Metastatic Liver Carcinoma in the Adrenal Gland (tissue), 2 donors: ENCODE data around the gene CDC42.

DNA sequence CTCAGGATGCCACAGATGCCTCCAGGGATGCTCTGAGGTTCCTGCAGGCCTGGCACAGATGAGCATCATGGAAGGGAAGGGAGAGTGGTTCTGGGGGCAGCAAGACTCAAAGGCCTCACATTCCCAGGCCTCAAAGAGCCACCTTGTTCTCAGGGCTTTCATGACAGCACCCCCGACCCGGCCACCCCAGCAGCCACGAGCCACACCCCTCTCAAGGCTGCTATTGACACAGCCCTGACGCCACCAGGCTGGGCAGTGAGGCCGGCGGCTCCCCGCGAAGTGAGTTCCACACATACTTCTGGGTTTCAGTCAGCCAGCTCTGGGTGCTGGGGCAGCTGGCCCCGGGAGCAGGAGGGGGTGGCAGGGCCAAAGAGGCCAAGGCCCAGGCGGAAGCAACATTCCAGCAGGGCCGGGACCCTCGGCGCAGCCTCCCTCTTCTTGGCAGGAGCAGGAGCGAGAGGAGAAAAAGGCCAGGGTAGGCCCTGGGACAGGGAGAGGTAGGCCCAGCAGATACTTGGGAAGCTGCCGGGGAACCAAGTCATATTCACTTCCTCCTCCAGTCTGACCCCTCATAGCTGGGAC, 6.0 kb downstream of the HSPG2 start:
- PRO-cap, 2 experiments = no peak in any of the 2 experiments

GRCh38 chr1:21939497-21940309, 2.6 kb upstream of the HSPG2 start:
- PRO-cap, 2 experiments = no peak in any of the 2 experiments

- PRO-cap, 2 experiments = peak in 2 of 2 experiments; most common plus-strand start chr1:22052688 (in 2); most common minus-strand start chr1:22052532 (in 2)
Observed at GRCh38 chr1:22052383-22052854, at the start of gene CDC42. Gene CDC42, plus strand, starts transcription at chr1:22052709.

- PRO-cap, 2 experiments = no peak in any of the 2 experiments
Observed at GRCh38 chr1:22078314-22078991, 25.9 kb downstream of the CDC42 start.

DNA sequence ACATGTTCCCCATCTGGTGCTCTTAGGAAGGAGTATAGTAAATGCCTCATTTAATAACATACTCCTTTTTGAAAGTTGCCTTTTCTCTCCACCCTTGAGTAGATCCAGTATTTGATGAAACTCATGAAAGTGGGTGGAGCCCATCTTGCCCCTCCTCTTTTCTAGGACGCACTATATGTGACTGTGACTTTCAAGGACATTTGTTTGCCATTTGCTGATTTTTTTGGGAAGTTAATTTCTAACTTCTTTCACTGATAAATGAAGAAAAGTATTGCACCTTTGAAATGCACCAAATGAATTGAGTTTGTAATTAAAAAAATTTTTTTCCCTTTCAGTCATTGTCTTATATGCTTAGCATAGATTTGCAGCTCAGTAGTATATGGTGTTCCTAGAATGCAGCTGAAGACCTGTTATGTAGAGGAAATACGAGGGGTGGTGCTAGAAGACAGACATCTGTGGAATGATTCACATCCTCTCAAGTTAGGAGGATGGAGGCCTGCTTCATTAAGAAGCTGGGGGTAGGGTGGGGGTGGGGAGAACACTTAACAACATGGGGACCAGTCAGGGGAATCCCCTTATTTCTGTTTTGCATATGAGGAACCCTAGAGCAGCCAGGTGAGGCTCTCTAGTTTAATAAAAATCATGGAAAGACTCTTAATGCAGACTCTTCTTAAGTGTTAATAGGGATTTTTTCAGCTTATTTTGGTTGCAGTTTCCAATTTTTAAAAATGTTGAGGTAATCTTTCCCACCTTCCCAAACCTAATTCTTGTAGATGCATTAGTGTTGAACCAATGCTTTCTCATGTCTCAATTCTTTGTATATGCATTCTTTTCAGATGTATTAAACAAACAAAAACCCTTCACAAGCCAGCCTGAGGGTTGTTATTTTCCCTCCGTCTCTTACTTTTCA, 39.8 kb downstream of the CDC42 start:
- PRO-cap, 2 experiments = no peak in any of the 2 experiments

- PRO-cap, 2 experiments = no peak in any of the 2 experiments
Observed at GRCh38 chr1:22119840-22120509, 22.9 kb downstream of the WNT4 start.

- PRO-cap, 2 experiments = no peak in any of the 2 experiments
Observed at GRCh38 chr1:22176587-22176993, 33.7 kb upstream of the WNT4 start.

DNA sequence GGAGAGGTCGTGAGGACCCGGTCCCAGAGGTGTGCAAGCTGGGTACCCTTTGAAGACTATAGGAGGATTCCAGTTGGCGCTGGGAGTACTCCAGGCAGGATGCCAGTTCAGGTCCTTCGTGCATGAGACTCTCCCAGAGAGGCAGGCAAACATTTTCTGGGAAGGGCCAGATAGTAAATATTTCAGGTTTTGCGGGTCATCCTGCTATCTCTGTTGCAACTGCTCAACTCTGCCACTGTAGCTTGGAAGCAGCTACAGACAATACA, 116.9 kb upstream of the WNT4 start:
- PRO-cap, 2 experiments = no peak in any of the 2 experiments

GRCh38 chr1:22350077-22350516, 101.6 kb upstream of the ZBTB40 start:
- PRO-cap, 2 experiments = no peak in any of the 2 experiments

- PRO-cap, 2 experiments = no peak in any of the 2 experiments
Observed at GRCh38 chr1:22384008-22384446, 67.6 kb upstream of the ZBTB40 start.

DNA sequence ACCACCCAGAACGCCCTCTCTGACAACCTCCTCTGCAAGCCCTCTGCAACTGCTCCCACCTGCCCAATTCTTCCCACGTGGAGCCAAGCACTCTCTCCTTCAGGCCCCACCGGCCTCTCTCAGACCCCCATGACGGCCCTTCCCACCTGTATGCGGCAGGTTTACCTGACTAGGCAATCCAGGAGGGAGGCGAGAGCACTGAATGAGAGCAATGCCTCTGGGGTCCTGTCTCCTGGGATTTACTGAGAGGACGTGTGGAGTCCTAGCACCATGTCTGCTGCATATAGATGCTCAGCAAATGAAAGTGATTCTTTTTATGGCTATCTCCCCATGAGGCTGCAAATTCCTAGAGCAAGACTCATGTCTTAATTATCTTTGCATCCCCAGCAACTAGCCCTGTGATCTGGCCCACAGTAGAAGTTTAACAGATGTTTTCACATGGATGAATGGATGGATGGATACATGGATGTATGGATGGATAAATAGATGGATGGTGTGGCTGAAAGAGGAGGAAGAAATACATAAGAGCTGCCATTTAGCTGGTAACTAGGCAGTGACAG, 32.9 kb upstream of the ZBTB40 start:
- PRO-cap, 2 experiments = no peak in any of the 2 experiments

- PRO-cap, 2 experiments = no peak in any of the 2 experiments
Observed at GRCh38 chr1:22509861-22510398, 53.4 kb upstream of the EPHA8 start.

- PRO-cap, 2 experiments = no peak in any of the 2 experiments
Observed at GRCh38 chr1:22529951-22530645, 33.2 kb upstream of the EPHA8 start.

DNA sequence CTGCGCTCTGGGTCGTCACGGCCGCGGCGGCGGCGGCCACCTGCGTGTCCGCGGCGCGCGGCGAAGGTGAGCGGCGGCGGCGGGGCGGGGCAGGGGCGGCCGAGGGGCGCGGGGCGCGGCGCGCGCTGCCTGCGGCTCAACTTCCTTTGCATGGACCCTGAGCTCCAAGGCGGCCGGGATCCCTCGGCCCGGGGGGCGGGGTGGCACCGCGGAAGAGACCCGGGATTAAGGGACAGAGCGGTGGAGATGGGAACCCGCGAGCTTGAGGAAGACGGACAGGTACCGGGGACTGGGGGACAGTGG, 326 bp downstream of the EPHA8 start:
- PRO-cap, 2 experiments = no peak in any of the 2 experiments

DNA sequence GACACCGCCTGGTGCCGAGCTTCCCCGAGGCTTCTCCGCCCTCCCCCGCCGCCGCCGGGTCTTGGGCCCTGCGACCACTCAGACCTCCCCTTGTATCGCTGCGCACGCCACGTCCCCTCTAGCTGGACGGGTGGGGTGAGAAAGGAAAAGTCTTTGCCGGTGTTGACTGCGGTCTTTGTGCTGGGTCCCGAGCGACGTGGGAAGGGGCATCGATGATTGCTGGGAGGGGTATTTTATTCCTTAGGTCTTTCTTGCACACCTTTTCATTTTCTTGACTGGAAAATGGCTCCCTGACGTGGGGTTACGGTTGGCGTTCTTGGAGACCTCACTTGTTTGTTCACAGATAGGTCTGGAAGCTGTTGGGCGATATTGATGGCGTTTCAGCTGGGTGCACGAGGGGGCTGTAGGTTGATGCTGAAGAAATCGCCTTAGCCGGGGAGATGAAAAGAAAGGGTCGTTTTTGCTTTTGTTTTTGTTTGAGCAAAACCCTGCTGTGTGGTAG, 756 bp downstream of the KDM1A start:
- PRO-cap, 2 experiments = no peak in any of the 2 experiments

GRCh38 chr1:23177201-23178316, 39.7 kb downstream of the HTR1D start:
- PRO-cap, 2 experiments = no peak in any of the 2 experiments

DNA sequence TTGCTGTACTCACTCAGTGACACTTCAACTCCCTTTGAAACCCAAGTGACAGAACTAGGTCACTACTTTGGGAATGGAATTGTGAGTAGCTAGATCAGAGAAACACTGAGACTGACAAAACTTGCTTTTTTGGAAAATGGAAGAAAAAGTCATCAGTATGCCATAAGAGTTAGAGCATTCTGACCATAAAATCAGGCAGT, 60.4 kb downstream of the HNRNPR start:
- PRO-cap, 2 experiments = no peak in any of the 2 experiments

GRCh38 chr1:23318464-23318835, 25.6 kb downstream of the HNRNPR start:
- PRO-cap, 2 experiments = no peak in any of the 2 experiments

DNA sequence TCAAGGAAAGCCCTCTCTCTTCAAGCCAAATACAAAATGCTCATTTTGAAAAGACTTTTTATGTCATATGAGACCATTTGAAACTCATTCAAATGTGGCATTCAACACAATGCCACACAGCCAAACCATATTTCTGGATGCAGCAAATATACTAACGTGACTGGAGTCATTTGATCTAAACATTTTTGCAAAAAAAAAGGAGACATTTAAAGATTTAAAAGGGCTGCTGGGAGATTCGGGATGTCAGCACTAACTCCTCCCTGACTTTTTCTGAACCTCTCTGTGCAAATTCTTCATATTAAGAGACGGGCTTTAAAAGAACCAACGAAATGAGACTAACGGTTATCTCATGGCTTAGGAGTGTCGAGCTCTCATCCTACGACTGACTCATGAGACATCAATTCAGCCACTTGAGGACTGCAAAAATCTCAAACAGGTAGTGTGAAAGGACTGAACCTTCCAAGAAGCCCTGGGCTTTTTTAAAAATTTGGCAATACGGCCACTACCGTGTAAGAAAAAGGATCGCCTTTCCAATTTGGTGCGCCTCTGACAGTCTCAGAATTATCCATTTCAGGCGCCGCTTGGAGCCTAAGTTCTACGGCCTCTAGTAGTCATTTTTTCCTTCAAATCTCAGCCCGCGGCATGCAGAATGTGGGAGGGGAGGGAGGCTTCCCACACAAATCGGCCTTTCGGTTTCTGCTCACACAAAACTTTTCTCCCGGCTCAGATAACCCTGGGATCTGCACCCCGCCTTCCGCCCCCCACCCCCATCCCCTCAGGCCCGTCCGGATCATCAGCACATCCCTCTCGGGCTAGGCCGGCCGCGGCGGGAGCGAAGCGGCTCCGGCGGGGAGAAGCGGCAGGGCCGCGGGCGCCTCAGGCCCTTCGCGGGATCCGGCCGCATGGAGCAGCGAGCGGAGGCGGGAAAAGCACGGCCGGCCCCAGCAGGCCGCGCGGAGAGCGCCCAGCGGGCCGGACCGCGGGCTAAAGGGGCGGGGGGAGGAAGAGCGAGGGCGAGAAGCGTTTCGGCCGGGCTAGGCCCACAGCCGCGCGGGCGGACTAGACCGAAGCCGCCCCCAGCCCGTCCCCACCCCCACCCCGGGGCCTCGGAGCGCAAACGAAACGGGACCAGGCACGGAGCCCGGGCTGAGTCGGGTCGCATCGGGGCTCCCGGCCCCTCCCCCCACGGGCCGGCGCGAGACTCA, 677 bp downstream of the HNRNPR start:
- PRO-cap, 2 experiments = no peak in any of the 2 experiments

- PRO-cap, 2 experiments = no peak in any of the 2 experiments
Observed at GRCh38 chr1:23403507-23404536, 20.7 kb downstream of the TCEA3 start.